Measurements from ENCODE around the gene TGFBRAP1.

- PRO-cap = no peak
These were observed 127.6 kb downstream of the MAP4K4 start for GRCh38 chr2:101825056-101825572.

GRCh38 chr2:101834180-101834664 is 136.7 kb downstream of the MAP4K4 start:
- PRO-cap = no peak

- PRO-cap = no peak
These were observed 138.3 kb downstream of the MAP4K4 start for GRCh38 chr2:101835756-101836250.

DNA sequence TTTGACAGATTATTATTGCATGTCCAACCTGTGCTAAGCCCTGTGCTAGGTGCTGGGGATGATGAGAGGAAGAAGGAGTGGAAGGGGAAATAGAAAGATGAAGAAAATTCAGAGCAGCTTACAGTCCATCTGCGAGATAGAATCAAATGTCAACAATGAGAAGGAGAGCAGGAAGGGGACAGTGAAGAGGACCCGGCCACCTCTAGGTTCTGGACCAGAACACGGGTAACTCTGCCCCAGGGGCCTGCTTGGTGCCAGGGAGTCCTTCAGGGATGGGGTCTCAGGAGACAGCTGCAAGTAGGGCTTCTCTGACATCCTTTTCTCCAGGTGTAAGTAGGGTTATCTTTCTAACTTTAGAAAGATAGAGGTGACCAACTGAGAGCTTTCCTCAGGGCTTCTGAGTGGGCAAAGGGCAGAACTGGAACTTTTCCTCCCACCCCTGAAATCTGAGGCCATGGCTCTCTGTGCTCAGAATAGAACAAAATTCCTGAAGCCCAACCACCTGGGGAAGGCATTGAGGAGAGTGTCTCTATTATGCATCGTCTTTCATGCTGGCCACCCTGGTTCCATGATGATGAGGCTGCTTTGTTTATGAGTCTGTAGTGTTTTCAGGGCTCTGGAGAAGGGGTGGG is 30.9 kb upstream of the IL1R1 start:
- PRO-cap = no peak

DNA sequence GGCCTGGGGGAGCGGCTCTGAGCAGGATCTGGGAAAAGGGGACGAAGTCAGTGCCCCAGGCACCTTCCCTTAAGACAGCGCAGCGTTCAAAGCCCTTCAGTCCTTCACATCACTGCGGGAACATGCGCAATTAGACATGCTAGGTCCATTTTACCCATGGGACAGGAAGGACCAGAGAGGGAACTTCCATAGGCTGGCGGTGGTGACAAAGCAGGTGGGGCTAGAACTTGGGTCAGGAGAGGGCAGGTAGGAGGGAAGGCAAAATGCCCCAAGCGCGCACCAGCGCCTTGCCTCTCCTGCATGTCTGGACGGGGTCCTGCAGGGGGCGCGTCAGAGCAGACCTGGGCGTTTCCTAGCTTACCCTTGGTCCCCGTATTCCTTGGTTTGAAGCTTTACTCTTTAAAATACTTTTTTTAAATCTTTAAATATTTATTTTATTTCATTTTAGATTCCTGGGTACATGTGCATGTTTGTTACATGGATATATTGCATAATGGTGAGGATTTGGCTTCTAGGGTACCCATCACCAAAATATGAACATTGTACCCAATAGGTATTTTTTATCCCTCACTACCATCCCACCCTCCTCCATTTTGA is 59.8 kb upstream of the IL1RL1 start:
- PRO-cap = no peak

- PRO-cap = no peak
These were observed 41.0 kb downstream of the SLC9A4 start for GRCh38 chr2:102513936-102514444.

GRCh38 chr2:102704211-102704904 is 32.3 kb downstream of the MFSD9 start:
- PRO-cap = no peak

GRCh38 chr2:104043944-104044245 is 810.0 kb upstream of the POU3F3 start:
- PRO-cap = no peak

GRCh38 chr2:104872096-104872932 is 18.4 kb downstream of the POU3F3 start:
- PRO-cap = no peak

DNA sequence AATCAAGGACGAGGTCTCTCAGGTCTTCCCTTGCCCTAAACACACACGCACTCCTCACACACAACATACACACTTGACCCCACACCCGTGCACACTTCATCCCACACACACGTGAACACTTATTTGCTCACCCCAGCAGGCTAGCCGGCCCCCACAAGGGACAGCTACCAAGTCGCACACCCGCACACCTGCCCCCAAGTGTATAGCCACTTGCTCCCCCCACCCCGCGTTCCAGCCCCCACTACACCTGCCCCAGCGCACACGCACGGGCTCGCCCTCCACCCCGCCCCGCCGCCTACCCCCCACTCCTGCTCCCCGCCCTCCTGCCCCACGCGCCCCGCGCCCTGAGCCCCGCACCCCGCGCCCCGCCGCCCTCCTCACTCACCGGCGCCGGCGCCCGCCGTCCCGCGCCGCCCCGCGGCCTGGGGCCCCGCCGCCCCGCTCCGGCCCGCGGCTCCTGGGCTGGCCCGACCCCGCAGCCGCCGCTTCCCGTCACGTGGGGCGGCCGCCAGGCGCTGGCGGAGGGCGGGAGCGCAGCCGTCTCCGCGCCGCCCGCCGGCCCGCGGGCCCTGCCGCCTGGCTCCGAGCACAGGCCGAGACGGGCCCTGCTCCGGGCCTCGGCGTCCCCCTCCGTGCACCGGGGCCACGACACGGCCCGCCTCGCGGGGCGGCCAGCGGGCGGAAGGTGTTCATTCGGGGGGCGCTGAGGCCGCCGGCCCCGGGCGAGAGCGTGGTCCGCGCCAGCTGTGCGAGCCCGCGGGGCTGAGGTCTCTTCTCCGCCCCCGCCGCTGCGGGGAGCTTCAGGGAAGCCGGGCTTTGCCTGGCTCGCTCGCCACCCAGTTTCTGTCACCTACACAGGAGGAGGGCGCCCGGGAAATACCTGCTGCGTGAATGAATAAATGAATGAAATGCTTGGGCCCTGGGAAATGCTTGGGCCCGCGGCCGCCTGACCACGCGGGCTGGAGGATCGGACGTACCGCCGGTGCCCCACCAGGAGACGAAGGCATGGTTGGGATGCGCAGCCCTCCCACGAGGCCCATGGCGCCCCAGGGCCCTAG is at the start of gene TGFBRAP1:
Gene TGFBRAP1 (minus strand): TSS at position 496 of the 1,058 bp plus-strand sequence.
- PRO-cap = bidirectional peak, plus-strand start at position 495 of the sequence, minus-strand start at position 496 of the sequence

- PRO-cap = no peak
These were observed 20.4 kb downstream of the FHL2 start for GRCh38 chr2:105378483-105378762.

DNA sequence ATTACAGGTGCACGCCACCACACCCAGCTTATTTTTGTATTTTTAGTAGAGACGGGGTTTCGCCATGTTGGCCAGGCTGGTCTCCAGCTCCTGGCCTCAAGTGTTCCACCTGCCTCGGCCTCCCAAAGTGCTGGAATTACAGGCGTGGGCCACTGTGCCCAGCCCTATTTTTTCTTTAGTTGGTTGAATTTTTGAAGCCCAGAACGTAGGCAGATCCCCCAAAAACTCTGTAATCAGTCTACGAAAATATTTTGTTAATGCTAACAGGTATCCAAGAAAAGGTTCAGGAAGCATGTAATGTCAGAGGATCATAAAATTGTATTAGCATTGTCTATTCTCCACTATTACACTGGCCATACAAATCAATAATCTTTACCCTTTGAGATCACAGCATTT is 15.8 kb downstream of the FHL2 start:
- PRO-cap = no peak

DNA sequence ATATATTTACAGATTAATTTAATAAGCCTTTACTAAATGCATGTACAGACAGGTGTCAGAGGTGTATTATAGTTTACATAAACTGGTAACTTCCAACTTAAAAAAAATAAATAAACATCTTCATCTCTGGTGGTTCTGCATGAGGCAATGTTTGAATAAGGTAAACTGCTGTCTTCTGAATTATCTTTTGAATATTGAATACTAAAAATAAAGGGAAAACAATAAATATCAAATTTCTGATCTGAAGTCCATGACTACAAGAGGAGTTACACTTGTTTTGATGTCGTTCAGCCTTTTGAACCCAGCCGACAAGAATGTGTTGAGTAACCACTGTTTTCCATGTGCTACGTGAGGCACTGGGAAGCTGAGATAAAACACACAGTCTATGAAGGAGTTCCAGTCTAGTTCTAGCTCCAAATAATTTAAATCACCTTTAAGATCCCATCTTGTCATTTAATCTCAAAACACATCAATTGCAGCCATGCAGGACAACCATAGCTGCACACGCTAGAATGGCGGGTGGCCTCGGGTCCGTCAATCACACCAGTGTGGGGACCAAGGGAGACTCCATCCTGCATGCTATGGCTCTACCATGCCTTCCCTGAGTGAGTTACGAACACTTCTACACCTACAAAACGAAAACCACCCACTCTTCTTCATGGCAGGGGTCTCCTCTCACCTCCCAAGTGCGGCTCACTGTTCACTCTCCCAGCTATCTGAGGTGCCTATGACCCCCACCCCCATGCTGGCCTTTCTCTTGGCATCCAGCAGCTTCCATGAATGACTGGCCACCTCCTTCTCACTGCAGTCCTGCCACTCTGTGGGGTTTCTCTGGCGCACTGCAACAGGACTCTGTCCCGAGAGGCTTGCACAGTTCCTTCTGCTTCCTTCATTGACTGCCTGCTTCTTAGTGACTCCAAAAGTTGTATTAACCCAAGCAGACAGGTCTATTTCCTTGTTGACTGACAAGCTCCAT is 3.8 kb downstream of the FHL2 start:
- PRO-cap = no peak

DNA sequence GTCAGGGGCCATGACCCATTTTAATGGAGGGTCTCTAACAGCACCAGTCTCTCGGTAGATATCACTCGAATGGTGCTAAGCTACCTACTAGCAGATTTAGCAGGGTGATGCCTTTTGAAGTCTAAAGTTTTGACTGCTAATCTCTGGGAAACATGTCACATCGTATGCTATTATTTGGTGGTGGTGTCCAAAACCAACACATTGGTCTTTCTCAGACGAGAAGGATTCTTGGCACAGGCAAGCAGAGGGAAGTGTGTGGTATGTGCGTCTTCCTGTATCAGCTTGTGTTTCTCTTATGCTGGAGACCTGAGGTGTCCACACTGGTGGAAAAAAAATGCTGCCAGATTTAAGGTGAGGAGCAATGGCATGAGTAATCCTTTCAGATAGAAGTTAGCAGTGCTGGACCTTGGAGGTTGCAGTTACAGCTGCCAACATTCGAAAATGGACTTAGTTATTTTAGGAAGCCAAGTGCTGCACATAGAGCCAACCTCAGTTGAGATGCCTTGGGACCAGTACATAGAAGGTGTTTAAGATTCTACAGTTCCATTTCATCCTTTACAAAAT is 11.7 kb upstream of the FHL2 start:
- PRO-cap = no peak

DNA sequence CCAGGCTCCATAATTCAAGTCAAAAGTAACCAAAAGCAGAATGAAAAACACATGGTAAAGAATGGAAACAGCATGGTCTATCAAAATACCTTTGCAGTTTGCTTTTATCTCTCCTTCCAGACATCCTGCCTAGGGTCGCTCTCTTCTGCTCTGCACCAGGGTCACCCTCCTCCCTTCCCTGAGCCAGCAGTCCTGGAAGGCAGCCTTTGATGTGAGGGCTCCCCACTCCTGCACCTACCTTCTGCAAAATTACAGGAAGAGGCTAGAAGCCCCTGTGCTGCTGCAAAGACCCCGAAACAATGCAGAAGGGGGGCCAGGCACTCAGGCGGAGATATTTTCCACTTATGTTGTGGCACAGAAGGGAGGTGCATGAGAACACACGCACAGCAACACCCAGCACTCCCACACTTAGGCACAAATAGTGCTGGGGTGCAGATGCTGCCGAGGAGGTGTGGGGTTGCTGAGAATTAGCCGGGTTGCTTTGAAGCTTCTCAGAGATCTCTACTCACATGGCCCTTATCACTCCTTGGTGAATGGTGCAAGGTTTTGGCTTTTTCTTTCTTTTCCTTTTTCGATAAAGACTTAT is 27.6 kb upstream of the FHL2 start:
- PRO-cap = no peak

GRCh38 chr2:105432492-105433247 is 33.8 kb upstream of the FHL2 start:
- PRO-cap = no peak

DNA sequence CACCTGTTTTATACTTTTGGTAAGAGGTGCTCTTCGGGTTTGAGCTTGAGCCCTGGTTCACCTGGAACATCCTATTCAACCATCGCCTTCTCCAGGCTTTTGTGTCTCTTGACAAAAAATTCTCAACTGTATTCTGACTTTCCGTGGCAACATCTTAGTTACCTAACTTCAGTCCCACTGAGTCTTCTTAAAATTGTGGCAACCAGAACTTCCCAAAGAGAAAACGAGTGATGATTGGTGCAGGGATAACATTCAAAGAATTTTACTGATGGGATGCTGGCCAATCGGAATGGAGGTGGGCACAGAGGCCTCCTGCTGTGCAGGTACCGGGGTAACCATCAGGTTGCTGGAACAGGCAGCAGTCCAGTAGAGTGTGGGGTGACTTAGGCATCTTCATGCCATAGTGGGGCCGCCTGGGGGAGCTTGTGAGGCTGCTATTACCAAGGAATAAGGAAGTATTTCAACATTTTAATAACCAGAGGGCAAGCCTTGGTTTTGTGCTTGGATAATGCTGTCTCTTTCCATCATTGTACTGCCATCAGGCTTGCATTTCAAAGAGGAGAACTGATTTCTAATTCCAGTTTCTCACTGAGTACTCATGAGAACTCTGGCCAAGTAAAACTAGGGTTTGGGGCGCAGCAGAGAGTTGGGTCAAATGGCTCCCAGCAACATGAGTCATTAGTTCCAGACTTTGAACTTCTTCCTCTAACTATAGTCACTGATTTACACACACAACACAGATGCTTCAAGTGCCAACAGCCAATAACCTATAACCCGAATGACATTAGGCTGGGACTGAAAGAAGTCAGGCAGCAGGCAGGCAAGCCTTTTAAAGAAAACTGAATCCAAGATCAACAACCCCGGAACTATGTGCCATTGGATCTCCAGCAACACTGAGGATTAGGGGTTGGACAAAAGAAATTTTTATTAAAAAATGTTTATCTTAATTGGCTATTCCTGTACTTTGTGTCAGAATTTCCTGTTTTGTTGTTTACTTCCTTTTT is 56.0 kb upstream of the FHL2 start:
- PRO-cap = no peak

- PRO-cap = no peak
These were observed 116.9 kb upstream of the FHL2 start for GRCh38 chr2:105515721-105516220.

GRCh38 chr2:105739258-105739990 is 5.3 kb upstream of the NCK2 start:
- PRO-cap = no peak

- PRO-cap = no peak
These were observed 53.9 kb downstream of the NCK2 start for GRCh38 chr2:105798470-105799186.